Peritoneum (tissue), 1 donor: ENCODE results near the genes LTA, GPANK1, CSNK2B and LY6G5B.

GRCh38 chr6:31386939-31387242 lies 16.5 kb upstream of the MICA start:
- PRO-cap: no peak

- PRO-cap: no peak
These were observed 777 bp upstream of the MICA start for GRCh38 chr6:31402347-31403289.

DNA sequence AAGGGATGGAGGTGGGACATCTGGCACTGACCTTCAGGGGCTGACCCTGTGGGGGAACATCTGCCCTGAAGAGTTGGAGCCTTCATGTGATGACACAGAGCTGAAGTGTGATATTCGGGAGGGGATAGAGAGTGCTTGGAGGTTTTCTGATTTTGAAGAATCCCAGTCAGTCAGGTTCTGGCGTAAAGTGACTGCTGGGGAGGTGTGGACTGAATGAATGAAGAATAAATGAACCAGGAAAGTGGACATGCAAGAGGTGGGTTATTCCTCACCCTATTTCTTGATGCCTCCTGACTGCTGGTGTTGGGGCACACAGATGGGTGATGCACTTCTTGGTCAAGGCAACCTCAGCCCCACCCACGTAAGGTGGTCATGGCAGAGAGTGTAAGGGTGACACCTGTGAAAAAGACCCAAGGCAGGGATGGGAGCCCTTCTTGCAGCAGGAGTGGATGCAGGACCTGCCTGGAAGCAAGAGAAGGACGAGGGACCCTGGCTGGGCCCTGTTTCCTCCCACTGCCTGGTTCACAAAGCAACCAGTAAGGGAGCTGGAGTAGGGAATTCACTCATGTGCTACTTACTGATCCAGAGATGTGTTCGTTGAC lies 13.1 kb downstream of the MICA start:
- PRO-cap: no peak

- PRO-cap: no peak
These were observed 2.3 kb upstream of the MICB start for GRCh38 chr6:31495611-31496019.

GRCh38 chr6:31533058-31533399 lies 4.3 kb downstream of the MCCD1 start:
- PRO-cap: no peak

- PRO-cap: no peak
These were observed 4.7 kb downstream of the MCCD1 start for GRCh38 chr6:31533400-31533955.

DNA sequence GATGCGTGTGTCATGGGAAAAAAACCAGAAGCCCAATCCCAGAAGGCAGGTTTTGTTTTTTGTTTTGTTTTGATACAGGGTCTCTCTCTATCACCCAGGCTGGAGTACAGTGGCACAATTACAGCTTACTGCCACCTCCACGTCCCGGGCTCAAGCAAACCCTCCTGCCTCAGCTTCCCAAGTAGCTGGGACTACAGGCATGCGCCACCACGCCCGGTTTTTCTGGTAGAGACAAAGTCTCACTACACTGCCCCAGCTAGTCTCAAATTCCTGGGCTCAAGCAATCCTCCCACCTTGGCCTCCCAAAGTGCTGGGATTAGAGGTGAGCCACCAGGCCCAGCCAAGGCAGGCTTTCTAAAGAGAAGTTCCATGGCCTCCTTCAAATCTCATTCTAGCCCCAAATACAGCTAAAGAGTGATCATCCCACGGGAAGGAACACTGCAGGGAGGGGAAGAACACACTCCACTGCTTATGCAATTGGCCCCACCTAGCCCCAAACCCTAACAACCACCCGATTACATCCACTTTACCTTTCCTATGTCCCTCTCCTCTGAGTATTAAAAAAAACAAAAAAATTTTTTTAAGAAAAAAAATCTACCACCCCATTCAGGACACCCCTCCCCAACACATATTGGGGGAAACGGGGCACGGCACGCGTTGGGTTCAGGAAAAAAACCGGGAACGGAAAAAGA lies 5.3 kb downstream of the MCCD1 start:
- PRO-cap: no peak

- PRO-cap: no peak
These were observed 6.3 kb downstream of the MCCD1 start for GRCh38 chr6:31534925-31535578.

GRCh38 chr6:31571911-31573196 lies at the start of gene LTA:
Gene LTA, plus strand, starts transcription at chr6:31572289.
- PRO-cap: no peak

- PRO-cap: no peak
These were observed 557 bp downstream of the PRRC2A start for GRCh38 chr6:31621126-31621417.

GRCh38 chr6:31627092-31628282 lies 7.0 kb downstream of the PRRC2A start:
- PRO-cap: no peak

DNA sequence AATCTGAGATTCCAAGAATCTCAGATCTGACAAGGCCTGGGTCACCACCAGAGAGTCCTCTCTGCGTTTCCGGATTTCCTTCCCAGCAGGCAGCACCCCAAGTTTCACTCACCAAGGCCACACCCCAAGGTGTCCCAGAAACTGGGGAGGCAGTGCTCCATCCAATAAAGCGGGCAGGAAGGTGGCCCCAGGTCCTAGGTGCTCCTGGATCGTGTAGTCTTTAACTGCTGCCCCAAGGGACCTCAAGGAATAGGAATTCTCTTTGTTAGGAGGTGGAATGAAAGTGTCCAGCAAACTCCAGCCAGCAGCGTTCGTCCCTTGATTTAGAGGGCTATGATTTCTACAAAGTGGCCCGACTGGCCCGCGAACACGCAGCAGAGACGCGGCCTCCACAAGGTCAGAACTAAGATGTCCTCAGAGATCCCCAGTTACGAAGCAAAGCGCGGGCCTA lies 344 bp downstream of the C6orf47 start:
- PRO-cap: no peak

DNA sequence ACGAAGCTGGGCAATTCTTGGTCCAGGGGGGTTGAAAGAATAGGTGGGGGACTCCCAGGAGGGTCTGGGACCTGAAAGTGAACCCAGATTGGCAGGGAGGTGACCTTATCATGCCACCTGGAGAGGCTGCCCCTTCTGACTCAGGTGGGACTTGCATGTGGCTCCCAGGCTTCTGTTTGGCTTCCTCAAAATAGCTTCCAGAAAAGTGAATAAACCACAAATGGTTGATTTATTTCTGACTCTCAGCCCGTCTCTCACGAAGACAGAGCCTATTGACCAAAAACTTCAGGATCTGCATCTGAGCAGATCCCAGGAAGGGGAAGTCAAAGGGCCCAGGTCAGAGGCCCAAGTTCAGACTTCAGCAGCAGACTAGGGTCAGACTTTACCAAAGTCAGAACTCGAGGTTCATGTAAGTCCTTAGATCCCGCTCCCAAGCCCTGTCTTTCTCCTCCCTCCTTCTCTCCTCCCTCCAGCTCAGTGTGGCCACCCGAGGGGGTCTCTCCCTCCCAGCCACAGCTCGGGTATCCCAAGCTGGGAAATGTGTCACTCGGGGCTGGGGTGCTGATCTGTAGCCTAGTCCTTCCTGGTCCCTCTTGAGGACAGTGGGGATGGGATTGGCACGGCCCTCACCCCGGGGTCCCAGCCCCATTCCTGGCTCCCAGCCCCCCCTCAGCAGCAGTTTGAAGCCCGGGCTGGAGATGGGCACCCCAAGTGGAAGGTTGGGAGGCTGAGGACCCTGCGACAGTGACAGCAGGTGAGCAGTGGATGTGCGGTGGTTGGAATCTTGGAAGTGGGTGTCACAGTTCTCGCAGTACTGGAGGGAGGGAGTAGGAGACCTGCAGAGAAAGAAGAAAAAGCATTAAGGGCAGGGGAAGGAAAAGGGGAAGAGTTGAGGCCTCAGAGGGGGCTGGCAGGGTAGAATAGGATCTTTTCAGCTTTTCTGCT lies 1.6 kb upstream of the C6orf47 start:
- PRO-cap: no peak

DNA sequence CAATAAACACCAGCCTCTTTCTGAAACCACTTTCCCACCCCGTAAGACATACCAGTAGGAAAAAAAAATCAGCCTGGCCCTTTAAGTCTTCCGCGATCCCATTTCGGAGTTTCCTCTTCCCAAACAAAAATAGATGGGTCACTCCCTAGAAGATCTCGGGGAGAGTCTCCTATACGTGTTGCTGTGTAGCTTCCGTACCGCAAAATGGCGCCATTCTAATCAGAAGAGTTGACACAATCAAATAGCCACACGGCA lies at the start of gene GPANK1:
TSS of gene GPANK1 (minus strand) at position 209 of the 255 bp plus-strand sequence.
- PRO-cap: unidirectional peak, minus-strand start at position 209 of the sequence

DNA sequence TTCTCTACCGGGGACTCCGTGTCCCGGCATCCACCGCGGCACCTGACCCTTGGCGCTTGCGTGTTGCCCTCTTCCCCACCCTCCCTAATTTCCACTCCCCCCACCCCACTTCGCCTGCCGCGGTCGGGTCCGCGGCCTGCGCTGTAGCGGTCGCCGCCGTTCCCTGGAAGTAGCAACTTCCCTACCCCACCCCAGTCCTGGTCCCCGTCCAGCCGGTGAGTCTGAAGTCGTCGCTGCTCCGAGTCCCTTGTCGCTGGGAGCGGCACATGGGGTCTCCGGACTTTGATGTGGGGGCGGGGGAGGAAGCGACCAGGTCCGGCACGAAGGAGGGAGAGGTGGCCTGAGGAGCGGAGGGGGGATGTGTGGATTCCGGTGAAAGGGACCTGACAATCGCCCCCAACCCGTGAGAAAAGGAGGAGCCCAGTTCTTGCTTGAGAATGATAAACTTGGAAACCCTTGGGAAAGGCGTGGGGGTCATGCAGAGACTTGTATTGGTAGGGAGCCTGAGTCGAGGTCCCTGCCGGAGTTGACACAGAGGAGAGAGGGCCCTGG lies at the start of gene CSNK2B:
TSS of gene CSNK2B (plus strand) at position 87 of the 552 bp plus-strand sequence.
- PRO-cap: bidirectional peak, plus-strand start at position 113 of the sequence, minus-strand start outside the sequence

GRCh38 chr6:31666623-31667121 lies 792 bp downstream of the CSNK2B start:
- PRO-cap: no peak

- PRO-cap: no peak
These were observed 713 bp upstream of the LY6G5B start for GRCh38 chr6:31668925-31669601.

DNA sequence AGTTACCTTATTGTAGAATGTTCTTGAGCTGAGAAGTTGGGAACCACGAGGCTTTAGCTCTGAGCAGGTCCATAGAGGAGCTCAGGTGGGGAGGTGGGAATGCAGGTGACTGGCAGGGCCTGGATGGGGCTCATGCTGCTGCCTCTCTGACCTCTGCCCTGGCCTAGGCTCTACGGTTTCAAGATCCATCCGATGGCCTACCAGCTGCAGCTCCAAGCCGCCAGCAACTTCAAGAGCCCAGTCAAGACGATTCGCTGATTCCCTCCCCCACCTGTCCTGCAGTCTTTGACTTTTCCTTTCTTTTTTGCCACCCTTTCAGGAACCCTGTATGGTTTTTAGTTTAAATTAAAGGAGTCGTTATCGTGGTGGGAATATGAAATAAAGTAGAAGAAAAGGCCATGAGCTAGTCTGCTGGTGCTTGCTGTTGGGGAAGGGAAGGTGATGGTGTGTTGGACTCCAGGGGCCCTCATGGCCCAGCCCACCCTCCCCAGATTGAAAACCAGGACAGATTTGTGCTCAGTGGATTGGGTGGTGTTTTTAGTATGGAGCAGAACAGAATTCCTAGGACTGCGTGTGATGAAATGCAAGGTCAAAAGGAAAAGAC lies at the start of gene LY6G5B:
TSS of gene LY6G5B (plus strand) at position 308 of the 604 bp plus-strand sequence.
- PRO-cap: no peak

DNA sequence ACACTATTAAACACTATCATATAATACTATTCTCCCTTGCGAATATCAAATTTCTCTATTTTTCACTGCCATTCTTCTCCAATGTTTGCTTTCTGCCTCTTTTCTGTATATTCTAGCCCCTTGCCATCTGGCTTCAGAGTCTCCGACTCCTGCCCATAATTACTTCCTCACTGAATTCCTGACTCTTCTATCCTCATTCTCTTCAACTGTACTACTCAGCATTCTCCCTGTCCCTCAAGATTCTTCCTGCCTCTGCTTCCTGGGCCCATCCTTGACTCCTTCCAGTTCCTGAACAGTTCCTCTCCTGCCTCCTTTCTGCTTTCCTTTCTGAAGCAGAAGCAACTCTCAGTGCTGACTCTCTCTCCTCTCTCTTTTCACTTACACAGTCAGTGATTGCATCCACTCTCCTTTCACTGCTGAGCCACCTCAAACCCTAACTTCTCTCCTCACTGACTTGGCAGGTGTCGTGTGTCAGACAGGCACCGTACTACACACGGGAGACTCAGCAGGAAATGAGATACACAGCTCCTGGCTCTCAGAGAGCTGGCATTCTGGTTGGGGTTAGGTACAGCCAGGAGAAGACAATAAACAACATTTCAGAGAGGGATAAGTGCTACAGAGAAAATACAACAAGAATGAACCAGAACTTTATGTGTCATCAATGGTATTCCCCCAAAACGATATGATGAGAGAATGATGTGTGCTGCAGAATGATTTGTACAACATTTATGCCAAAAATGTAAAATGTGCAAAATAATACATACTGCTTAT lies 5.6 kb downstream of the ABHD16A start:
- PRO-cap: no peak

GRCh38 chr6:31713691-31714384 lies 1.3 kb upstream of the LY6G6D start:
- PRO-cap: no peak